ENCODE measurements around a stretch of chr2.

- PRO-cap, result no peak
Observed at GRCh38 chr2:127220549-127221134, 543 bp upstream of the CYP27C1 start.

DNA sequence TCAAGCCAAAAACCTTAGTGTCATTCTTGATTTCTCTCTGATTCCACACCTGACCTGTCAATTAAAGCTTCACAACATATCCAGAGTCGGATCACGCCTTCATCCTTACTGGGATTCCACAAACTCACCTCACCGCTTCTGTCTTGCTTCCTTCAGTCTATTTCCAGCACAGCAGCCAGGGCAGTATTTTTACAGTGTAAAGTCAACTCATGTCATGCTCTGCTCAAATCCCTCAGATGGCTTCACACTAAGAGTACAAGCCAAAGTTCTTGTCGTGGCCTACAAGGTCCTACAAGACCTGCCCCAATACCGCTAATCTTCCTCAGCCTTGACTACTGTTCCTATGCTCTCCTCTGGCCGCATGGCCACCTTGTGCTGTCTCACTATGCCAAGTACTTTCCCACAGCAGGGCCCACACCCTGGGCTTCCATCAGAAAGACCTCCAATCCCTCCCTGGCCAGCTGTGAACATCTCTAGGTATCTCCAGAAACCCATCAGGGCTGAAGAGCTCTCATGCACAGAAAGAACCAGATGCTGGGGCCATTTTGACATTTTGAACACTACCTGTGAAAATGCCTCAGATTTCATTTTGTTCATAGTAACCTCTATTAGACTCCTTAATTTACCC is 9.8 kb downstream of the ERCC3 start:
- PRO-cap, result no peak

GRCh38 chr2:127404691-127405134 is 13.5 kb upstream of the PROC start:
- PRO-cap, result bidirectional peak, plus-strand start at chr2:127404949, minus-strand start at chr2:127404840

GRCh38 chr2:127405205-127405506 is 13.1 kb upstream of the PROC start:
- PRO-cap, result no peak

DNA sequence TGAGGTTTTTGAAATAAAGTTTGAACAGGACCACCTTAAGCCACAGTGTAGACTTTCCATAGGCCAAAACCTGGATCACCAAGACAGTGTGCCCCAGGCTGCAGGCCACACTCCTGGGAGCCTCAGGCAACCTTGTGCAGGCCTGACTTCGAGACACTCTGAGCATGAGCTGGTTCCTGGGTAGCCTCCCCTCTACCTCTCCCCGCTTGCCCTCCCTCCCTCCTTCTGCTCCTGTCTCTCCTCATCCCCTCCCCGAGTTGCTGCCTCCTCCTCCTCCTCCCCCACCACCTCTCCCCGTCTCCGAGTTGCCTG is 10.6 kb upstream of the PROC start:
- PRO-cap, result no peak

DNA sequence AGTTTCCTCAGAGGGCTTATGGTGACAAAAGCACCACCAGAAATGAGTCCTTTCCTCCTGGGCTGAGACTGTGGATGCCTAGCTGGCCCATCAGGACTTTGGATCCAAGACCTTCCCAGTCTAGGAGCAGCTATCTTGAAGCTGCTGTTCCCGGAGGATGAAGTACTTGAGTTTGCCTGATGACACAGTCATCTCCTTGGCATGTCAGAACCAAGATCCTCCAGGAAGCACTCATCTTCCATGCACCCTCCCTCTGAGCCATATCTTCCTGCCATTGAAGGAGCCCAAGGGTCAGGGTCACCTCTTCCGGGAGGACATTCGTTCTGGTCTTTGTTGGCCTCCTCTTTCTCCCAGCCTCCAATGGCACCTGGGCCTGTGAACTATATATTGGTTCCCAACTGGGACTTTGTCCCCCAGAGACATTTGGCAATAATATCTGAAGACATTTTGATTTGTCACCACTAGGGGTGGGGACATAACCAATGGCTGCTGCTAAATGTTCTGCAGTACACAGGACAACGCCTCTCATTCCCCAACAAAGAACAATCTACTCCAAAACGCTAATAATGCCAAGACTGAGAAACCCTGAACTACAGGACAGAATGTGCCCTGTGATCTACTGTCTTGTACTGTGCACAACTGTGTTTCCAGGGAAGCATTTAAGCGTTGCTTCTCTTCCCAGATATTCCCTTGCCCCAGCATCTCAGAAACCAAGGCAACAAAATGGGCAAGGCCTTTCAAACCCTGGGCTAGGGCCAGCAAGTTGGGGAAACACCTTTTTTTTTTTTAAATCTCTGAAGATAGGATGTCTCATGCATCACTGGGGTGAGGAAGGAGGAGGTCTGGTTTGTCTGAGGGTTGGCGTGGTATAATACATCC is 4.1 kb upstream of the MYO7B start:
- PRO-cap, result bidirectional peak, plus-strand start at position 482 of the sequence, minus-strand start at position 359 of the sequence

DNA sequence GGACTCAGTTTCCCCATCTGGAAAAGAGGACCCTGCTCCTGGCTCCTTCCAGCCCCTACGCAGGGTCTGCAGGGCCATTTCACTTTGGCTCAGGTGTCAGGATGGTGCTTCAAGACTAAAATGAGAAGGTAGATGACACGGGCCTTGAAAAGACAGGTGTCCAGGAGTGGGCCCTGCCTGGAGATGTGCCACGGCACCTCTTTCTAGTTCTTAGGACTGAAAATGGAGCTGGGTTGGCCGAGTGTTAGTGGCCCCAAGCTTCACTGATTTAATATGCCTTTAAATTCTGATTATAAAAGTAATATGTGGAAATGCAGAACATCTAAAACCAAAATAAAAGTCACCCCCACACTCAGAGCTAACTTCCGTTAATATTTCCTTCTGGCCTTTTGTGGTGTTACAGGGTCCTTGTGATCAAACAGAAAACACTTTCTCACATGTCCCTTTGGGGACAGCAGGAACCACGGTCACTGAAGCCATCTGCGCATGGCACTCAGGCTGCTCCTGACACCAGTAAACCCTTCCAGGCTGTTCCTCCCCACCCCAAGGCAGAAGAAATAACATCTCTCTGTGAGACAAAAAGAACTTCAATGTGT is 25.2 kb upstream of the GPR17 start:
- PRO-cap, result no peak

DNA sequence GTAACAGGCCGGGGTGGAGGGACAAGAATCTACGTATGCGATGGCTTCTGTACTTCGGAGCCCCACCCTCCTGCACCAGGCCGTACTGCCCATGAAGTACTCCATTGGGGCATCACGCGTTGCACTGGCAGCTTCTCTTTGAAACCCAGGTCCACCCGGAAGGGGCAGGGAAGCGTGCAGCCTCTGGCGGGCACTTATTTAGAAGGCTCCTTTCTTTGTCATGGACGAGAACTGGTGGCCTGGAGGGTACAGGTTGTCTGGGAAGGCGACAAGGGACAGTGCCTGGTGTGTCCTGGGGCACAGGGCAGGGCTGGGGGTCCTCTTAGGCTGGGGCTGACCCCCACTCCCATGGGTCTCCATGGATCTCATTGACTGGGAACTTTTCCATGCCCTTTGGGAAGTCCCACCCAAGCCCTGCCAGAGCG is 18.5 kb upstream of the GPR17 start:
- PRO-cap, result no peak

GRCh38 chr2:127627999-127628504 is 17.9 kb upstream of the GPR17 start:
- PRO-cap, result no peak

DNA sequence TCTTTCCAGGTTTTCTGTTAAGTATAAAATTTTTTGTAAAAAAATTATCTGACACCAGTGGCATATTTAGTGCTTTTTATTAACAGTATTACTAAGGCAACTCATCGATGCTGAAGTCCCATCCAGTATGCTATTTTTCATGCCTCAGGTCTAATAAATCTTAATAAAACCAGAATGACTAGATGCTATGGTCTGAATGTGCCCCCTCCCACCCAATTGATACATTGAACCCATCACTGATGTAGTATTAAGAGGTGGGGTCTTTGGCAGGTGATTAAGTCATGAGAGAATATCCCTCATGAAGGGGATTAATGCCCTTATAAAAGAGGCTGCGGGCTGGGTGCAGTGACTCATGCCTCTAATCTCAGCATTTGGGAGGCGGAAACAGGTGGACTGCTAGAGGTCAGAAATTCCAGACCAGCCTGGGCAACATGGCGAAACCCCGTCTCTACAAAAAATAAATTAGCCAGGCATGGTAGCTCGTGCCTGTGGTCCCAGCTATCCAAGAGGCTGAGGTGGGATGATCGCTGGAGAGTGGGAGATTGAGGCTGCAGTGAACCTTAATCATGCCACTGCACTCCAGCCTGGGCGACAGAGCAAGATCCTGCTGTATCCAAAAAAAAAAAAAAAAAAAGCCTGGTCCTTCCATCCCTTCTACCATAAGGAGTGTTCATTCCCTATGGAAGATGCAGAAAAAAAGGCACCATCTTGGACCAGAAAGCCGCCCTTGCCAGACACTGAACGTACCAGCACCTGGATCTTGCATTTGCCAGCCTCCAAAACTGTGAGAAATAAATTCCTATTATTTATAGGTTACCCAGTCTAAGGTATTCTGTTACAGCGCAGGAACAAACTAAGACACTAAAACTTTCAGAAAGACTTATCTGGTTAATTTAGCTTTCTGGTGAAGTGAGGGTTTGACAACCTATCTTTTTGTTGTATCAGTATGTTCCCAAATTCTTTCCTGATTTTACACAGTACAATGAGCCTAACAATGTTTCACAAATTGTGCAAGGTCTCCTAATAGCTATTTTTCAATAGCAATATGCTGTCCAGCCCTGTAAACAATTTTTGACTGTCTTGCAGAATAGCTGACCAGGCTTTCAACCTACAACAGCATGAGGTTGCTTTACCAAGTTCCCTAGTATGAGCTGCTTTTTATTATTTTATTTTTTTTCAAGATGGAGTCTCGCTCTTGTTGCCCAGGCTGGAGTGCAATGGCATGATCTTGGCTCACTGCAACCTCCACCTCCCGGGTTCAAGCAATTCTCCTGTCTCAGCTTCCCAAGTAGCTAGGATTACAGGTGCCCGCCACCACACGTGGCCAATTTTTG is 14.0 kb downstream of the POLR2D start:
- PRO-cap, result no peak

DNA sequence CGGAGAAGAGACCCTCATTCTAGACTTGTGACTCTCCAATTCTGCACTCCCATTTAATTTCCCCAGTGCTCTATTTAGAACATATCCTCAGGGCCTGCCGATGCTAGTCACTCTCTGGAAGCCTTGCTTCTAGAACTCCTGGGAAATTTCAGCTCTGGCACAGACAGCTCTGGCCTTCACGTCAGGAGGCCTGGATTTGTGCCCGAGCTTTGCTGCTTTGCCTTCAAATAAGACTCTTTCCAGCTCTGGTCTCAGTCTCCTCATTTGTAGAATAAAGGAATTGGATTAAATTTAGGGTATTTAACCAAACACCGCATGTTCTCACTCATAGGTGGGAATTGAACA is 15.9 kb upstream of the AMMECR1L start:
- PRO-cap, result no peak

DNA sequence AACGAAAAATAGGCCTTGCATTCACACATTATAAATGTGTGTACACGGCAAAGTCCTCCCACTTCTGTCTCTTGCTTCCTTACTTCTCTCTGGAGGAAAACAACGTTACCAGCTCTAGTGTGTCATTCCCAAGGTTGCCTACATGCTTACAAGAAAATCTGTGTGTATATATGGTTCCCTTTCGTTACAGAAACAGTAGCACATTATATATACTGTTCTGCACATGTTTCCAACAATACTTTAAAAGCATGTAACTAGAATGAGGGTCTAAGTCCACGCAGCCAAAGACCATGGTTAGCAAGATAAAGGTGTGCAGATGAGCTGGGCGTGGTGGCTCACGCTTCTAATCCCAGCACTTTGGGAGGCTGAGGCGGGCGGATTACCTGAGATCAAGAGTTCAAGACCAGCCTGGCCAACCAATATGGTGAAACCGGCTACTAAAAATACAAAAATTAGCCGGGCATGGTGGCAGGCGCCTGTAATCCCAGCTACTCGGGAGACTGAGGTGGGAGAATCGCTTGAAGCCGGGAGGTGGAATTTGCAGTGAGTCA is 25.0 kb upstream of the UGGT1 start:
- PRO-cap, result no peak

DNA sequence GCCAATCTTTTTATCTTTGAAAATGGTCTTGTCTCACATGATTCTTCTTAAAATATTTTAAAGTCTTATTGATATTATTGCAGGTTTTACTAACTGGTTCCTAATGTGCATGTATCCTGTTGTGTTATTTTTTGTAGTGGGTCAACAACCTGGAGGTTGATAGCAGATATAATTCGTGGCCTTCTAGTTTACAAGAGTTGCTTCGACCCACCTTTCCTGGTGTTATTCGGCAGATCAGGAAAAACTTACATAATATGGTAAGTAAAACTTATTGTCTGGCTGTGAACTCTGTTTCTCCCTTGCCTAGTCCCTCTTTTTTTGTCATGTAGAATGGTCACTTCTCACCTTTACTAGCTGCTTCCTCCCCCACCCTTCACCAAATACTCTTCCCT is 42.0 kb downstream of the UGGT1 start:
- PRO-cap, result no peak

- PRO-cap, result no peak
Observed at GRCh38 chr2:128178328-128179177, 87.6 kb downstream of the UGGT1 start.

GRCh38 chr2:128196244-128196931 is 105.4 kb downstream of the UGGT1 start:
- PRO-cap, result bidirectional peak, plus-strand start at chr2:128196613, minus-strand start at chr2:128196411; unidirectional peak, minus-strand start at chr2:128196666

DNA sequence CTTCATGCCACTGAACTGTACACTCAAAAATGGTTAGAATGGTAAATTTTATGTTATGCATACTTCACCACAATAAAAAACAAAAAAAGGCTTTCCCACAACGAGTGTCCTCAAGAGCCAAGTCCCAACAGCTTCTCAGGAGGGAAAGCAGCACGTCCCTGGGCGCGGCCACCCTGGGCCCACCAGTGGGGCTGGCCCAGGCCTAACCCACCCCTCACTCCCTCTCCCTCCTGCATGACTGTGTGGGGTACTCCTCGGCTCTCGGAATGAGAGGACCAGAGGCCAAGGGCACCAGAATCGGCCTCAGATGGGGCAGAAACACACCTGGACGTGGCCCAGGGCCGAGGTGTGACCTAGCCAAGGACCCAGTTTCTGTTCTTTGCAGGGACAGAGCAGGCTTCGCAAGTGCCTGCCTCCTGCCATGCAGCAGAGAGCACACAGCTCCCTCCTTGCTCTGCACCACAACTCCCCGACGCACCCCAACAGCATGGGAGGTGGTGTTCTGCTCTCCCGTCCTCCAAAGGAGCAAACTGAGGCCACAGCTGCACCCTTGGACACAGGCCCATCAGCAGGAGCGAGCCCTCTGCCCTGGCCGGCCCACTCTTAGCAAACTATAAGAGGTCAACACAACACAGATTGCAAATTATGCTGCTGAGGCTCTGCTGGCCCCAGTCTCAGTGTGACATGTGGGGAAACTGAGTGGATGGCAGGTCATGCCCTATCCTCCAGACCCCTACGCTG is 19.7 kb downstream of the HS6ST1 start:
- PRO-cap, result no peak

- PRO-cap, result no peak
Observed at GRCh38 chr2:128315626-128315879, 3.1 kb downstream of the HS6ST1 start.

GRCh38 chr2:128440481-128441555 is 122.2 kb upstream of the HS6ST1 start:
- PRO-cap, result no peak

- PRO-cap, result no peak
Observed at GRCh38 chr2:128973966-128974369, 655.3 kb upstream of the HS6ST1 start.

GRCh38 chr2:129243408-129243607 is 736.2 kb upstream of the RAB6C start:
- PRO-cap, result no peak